ENCODE results near the genes ZNF638 and DYSF.

GRCh38 chr2:69152936-69153418 is 140.0 kb downstream of the ANTXR1 start:
CAGE:
- cytosol, long polyA minus RNA = no peak
- cytosol, long polyA plus RNA = no peak
- long polyA plus RNA = no peak
- nucleus, long polyA minus RNA = no peak
- nucleus, long polyA plus RNA = no peak

CAGE:
- cytosol, long polyA minus RNA = no peak
- cytosol, long polyA plus RNA = no peak
- long polyA plus RNA = no peak
- nucleus, long polyA minus RNA = no peak
- nucleus, long polyA plus RNA = no peak
Measured at GRCh38 chr2:69164256-69164848, 151.4 kb downstream of the ANTXR1 start.

DNA sequence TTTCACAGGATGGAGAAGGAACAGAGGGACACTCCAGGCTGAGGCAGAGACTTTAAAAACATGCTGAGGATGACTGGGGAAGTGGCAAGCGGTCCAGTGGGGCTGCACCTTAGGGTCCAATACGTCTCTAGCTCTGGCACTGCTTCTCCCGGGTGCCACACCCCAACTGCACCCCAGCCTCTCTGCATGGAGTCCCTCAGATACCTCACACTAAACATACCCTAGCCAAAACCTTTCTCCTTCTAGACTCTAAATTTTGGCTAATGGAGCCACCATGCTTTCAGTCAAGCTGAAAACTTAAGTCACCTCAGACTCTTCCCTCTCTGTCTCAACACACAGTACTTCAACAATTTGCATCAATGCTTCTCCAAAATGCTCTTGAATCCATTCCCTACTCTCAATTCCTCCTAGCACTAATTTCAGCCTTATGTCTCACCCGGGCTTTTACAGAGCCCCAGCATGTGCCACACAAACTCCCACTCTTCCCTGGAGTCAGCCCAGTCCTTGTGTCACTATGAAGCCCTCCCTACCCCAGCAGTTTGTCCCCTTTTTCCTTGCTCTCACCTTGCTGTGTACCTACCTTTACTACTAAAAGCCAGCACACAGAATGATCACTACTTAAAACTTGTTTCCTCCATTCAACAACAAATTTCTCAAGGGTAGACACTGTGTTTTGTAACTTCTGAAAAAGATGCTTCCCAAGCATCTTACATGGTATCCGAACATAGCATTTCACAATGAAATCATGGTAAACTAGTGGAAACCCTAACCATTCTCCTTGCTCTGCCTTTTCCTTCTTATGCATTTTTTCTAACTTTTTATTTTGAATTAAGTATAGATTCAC is 38.7 kb downstream of the AAK1 start:
CAGE:
- cytosol, long polyA minus RNA = no peak
- cytosol, long polyA plus RNA = no peak
- long polyA plus RNA = no peak
- nucleus, long polyA minus RNA = no peak
- nucleus, long polyA plus RNA = no peak

DNA sequence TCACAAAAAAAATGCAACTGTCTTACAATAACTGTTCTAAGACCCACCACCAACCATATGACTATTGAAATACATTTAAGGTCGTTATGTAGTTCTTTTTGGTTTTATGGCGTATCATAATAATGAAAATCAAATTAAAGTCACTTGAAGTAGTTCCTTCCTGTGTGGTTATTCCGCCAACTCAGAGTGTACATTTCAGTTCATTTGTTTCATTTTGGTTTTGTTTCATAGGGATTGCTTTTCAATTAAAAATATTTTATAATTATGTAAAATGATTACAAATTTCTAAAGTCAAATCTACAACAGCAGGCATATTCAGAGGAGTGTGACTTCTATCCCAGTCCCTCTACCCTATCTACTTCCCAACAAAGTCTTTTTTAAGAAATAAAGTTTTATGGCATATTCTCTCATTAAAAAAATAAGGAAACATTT is 46.0 kb upstream of the AAK1 start:
CAGE:
- cytosol, long polyA minus RNA = no peak
- cytosol, long polyA plus RNA = no peak
- long polyA plus RNA = no peak
- nucleus, long polyA minus RNA = no peak
- nucleus, long polyA plus RNA = no peak

GRCh38 chr2:69693308-69694086 is 48.4 kb upstream of the ANXA4 start:
CAGE:
- cytosol, long polyA minus RNA = no peak
- cytosol, long polyA plus RNA = no peak
- long polyA plus RNA = no peak
- nucleus, long polyA minus RNA = no peak
- nucleus, long polyA plus RNA = no peak

CAGE:
- cytosol, long polyA minus RNA = no peak
- cytosol, long polyA plus RNA = no peak
- long polyA plus RNA = no peak
- nucleus, long polyA minus RNA = no peak
- nucleus, long polyA plus RNA = no peak
Measured at GRCh38 chr2:69756002-69756526, 14.1 kb downstream of the ANXA4 start.

DNA sequence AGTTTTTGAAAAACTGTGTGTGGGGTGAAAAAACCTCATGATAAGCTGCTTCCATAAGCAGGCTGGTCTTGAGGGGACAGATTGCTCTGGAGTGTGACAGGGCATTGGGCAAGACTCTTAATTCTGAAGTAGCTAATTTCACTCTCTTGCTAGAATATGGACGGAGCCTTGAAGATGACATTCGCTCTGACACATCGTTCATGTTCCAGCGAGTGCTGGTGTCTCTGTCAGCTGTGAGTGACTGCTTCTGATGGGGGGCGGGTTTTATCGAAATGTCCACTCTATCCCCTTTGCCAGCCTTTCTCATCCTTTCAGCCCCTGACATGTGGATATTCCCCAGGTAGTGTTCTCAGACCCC is 19.0 kb upstream of the GMCL1 start:
CAGE:
- cytosol, long polyA minus RNA = no peak
- cytosol, long polyA plus RNA = no peak
- long polyA plus RNA = no peak
- nucleus, long polyA minus RNA = no peak
- nucleus, long polyA plus RNA = no peak

GRCh38 chr2:69930044-69931068 is 15.4 kb downstream of the MXD1 start:
CAGE:
- cytosol, long polyA minus RNA = no peak
- cytosol, long polyA plus RNA = no peak
- long polyA plus RNA = no peak
- nucleus, long polyA minus RNA = no peak
- nucleus, long polyA plus RNA = no peak

DNA sequence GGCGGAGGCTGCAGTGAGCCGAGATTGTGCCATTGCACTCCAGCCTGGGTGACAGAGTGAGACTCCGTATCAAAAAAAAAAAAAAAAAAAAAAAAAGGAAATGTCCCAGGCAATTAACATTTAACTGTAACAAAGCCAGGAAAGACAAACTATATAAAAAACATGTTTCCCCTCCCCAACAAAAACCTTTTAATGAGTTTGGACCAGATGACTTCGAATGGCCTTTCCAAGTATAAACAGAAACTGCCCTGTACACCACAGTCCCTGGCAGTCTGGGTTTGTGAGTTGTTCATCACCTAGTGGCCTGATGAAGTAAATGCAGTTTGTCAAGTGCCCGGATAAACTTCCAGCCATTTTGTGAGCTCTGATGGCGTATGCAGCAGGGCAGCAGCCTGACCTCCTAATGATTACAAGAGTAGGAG is 16.6 kb upstream of the PCBP1 start:
CAGE:
- cytosol, long polyA minus RNA = no peak
- cytosol, long polyA plus RNA = no peak
- long polyA plus RNA = no peak
- nucleus, long polyA minus RNA = no peak
- nucleus, long polyA plus RNA = no peak

DNA sequence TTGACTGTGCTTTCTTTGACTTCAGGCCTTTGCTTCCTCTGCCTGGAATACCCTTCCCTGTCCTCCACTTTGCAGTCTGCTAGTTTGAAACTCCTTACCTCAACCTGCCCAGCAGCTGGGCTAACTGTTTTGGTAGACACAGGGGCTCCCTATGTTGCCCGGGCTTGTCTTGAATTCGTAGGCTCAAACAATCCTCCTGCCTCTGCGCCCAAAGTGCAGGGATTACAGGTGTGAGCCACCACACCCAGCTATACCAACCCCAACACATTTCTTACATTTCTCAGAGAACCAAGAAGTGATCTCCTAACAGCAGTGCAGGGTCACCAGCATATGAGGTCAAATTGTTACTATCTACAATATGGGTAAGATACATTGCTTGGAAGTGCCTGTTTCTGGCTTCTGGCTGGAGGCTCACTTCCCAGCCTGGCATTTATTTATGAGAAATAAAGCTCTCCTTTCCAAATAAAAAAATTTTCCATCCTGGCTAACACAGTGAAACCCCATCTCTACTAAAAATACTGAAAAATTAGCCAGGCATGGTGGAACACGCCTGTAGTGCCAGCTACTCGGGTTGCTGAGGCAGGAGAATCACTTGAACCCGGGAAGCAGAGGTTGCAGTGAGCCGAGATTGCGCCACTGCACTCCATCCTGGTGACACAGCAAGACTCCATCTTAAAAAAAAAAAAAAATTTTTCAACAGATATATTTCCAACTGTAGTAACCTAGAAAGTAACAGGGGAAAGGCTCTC is 6.3 kb upstream of the PCBP1 start:
CAGE:
- cytosol, long polyA minus RNA = no peak
- cytosol, long polyA plus RNA = no peak
- long polyA plus RNA = no peak
- nucleus, long polyA minus RNA = no peak
- nucleus, long polyA plus RNA = no peak

DNA sequence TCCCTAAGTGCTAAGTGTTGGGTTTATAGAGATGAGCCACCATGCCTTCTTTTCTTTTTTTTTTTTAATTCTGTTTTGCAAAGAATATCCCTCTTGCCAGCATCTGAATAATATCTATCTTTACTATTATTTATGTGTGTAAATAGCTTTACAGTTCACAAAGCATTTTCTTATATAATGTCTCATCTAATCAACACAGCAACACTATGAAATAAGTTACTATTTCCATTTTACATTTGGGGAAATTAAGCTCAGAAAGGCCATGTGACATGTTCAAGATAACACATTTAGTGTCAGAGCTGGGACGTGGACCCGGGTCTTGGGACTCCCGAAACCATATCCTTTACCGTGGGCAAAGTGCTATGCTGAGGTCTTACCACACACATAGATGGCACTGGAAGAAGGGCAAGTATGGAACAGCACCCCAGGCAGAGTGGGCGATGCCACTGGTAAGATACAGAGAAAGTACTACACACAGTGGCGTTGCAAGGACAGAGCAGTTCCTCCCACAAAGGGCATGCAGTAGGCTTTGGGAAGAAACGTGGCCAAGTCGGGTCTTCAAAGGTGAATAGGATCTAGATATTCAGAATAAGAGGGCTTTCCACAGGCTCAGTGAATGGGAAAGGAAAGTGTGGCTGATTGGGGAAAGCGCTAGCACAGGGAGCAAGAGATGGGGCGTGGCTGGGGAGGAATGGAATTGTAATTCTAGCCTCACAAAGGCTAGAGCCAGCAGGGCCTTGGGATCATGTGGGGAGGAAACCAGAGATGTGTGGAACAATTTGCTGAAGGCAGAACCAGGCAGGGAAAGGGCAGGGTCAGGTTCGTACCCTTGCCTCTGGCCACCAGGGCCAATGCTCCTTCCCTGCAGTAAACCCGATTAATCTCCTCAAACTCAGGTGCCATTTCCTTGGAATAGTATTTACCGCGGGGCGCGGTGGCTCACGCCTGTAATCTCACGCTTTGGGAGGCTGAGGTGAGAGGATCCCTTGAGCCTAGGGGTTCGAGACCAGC is 35.8 kb downstream of the PCBP1 start:
CAGE:
- cytosol, long polyA minus RNA = no peak
- cytosol, long polyA plus RNA = no peak
- long polyA plus RNA = no peak
- nucleus, long polyA minus RNA = no peak
- nucleus, long polyA plus RNA = no peak

DNA sequence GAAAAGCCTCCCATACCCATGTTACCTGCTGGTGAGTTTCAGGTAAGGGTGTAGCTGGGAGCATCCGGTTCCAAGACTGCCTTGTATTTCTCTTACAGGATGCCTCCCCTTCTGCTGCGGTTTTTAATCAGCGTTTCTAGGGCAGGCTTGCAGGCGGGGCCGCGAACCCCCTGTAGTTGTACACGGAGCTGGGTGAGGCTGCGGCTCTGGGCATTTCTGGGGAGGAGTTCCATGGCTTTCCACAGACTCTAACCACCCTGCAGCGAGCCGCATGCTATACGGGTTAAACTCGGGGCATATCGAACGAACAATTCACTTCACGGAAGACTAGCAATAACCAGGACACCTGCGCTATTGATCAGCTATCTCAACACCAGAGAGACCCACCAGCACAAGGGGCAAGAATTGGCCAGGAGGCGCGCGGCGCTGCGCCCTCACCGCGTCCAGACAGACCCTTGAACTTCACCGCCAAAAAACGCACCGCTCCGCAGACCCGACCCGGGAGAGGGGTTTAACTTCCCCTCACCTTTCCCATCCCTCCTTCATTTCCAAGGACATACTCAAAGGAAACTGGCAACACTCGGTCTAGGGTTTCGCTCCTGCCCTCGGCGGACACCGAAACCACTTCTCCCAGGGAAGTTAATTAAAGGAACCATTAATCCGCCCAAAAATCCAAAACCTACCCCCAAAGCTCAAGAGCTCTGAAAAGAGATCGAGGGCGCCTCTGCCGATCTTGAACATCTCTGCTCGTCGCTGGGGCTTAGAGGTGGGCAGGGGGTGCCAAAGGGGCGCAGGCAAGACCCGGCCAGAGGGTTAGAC is 916 bp downstream of the TGFA start:
CAGE:
- cytosol, long polyA minus RNA = start-site peak on the minus strand centred at position 104 of the sequence, 28 bp wide, 36 reads
- cytosol, long polyA plus RNA = no peak
- long polyA plus RNA = no peak
- nucleus, long polyA minus RNA = start-site peak on the minus strand centred at position 98 of the sequence, 40 bp wide, 26 reads; start-site peak on the plus strand centred at position 198 of the sequence, 93 bp wide, 13 reads
- nucleus, long polyA plus RNA = no peak

GRCh38 chr2:70851761-70852127 is 16.1 kb upstream of the CD207 start:
CAGE:
- cytosol, long polyA minus RNA = no peak
- cytosol, long polyA plus RNA = no peak
- long polyA plus RNA = no peak
- nucleus, long polyA minus RNA = no peak
- nucleus, long polyA plus RNA = no peak

GRCh38 chr2:70985757-70986339 is 7.4 kb downstream of the ANKRD53 start:
CAGE:
- cytosol, long polyA minus RNA = no peak
- cytosol, long polyA plus RNA = no peak
- long polyA plus RNA = no peak
- nucleus, long polyA minus RNA = no peak
- nucleus, long polyA plus RNA = no peak

DNA sequence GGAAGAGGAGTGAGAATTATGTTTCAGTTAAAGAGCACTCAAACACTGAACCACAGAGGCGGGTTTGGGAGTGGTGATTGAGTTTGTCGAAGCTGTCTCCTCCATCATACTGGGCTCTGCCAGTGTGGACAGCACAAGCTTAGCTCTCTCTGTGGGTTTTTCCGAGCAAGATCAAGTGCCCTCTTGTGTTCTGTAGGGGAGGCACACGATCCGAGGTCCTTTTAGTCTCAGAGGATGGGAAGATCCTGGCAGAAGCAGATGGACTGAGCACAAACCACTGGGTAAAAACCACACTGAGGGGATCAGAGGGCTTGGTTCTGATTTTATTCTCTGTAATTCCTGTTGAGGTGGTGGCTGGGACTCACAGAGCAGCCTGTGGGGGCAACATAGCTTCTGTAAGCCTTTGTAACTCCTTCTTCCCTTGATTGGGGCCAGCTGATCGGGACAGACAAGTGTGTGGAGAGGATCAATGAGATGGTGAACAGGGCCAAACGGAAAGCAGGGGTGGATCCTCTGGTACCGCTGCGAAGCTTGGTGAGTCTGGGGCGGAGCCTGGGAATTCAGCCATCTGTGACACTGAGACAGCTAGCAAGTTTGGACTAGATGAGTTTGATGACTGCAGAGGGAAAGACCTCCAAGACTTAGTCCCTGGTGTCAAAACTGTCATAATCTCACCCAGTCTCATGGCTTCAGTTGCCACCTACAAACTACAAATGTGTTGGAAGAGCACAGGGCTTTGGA is 2.0 kb downstream of the NAGK start:
CAGE:
- cytosol, long polyA minus RNA = no peak
- cytosol, long polyA plus RNA = no peak
- long polyA plus RNA = no peak
- nucleus, long polyA minus RNA = no peak
- nucleus, long polyA plus RNA = no peak

GRCh38 chr2:71331425-71332643 is at the start of gene ZNF638:
Gene ZNF638 (plus strand): TSS chr2:71331782.
CAGE:
- cytosol, long polyA minus RNA = start-site peak on the plus strand at chr2:71331812-71331826, 23 reads
- cytosol, long polyA plus RNA = no peak
- long polyA plus RNA = no peak
- nucleus, long polyA minus RNA = no peak
- nucleus, long polyA plus RNA = no peak

DNA sequence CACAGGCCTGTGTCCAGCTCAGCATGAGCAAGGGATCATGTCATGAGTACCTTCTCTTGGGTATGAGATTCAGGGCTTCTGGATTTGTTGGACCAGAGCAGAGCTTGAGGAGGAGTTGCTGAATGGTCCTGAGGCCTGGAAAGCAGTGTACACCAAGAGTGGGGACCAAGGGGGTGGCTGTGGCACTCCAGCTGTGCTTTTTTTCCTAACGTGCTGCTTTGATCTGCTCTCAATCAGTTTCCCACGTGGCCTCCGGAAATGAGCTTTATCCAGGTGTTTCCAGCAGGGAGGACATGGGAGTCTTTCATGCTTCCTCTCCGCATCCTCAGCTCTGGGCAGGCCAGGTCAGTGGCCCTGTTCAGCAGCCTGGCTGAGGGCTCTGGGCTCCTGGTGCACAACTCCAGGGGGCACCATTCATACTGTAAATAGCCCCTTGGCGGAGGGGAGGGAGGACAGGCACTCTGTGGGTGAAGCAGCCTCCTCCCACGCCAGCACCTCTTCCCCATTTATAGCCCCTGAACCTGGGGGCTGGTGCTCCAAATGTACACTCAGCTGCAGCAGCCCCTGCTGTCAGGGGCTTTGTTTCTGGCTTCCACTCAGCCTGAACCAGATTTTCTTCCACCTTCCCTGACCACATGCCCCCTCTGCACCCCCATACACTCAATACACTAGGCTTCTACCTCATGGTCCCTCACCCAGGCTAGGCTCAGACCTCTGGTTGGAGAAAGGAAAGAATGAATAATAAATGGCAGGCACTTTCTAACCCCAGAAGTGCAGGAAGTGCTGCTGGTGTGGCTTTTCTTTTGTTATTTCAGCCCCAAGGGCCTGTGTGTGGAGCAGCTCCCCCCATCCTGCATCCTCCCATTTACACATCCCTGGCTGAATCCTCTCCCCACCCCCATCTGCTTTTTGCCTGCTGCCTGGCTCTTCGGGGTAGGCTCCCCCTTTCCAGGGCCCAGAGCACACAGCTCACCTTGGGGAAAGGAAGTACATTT is 11.0 kb upstream of the DYSF start:
CAGE:
- cytosol, long polyA minus RNA = no peak
- cytosol, long polyA plus RNA = no peak
- long polyA plus RNA = no peak
- nucleus, long polyA minus RNA = no peak
- nucleus, long polyA plus RNA = no peak

GRCh38 chr2:71465974-71467281 is at the start of gene DYSF:
Gene DYSF (plus strand): TSS chr2:71466699.
CAGE:
- cytosol, long polyA minus RNA = no peak
- cytosol, long polyA plus RNA = no peak
- long polyA plus RNA = no peak
- nucleus, long polyA minus RNA = no peak
- nucleus, long polyA plus RNA = no peak

DNA sequence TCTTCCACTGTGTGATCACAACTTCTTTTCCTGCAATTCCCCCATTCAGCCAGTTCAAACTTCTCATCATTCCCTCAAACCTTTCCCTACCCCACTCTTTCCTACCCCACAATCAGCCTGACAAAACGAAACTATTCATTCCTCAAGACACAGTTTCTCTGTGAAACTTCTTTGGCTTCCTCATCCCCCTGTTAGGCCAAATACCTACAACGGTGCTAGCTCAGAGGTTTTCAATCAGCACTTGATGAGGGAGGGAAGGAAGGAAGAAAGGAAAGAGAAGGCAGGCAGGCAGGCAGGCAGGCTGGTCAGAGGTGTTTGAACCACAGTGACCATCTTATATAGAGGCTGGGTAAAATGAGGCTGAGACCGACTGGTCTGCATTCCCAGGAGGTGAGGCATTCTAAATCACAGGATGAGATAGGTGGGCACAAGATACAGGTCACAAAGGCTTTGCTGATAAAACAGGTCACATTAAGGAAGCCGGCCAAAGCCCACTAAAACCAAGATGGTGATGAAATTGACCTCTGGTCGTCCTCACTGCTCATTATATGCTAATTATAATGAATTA is 59.4 kb downstream of the CYP26B1 start:
CAGE:
- cytosol, long polyA minus RNA = no peak
- cytosol, long polyA plus RNA = no peak
- long polyA plus RNA = no peak
- nucleus, long polyA minus RNA = no peak
- nucleus, long polyA plus RNA = no peak

DNA sequence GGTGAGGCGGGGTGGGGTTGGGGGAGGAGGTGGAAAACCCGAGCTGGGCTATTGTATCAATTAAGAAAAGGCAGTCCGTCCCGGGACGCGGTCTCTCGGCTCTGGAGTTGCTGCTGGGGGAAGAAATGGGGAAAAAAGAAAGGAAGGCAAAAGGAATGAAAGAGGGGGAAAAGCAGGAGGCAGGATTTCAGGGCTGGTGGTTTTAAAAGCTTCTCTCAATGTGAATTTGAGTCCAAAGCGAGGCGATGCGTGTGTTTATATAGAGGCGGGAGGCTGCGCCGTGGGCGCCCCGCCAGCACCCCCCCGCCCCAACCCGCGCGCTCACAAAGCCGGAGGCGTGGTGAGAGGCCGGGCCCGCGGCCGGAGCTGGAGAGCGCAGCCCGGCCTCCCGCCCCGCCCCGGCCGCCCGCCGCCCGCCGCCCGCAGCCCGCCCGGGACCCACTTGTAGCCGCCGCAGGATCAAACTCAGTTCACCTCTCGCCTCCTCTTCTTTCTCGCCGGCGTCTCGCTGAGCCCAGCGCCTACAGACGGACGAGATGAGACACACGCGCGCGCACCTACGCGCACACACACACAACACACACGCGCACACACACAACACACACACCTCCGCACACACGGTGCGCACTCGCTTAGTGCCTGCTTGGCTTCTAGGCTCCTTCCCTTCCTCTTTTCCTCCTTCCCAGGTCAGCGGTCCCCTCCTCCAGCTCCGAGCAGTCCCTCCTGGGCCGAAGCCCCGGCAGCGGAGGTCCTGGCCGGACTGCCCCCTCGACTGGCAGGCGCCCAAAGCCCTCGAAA is 1.2 kb upstream of the CYP26B1 start:
CAGE:
- cytosol, long polyA minus RNA = no peak
- cytosol, long polyA plus RNA = no peak
- long polyA plus RNA = start-site peak on the minus strand centred at position 418 of the sequence, 381 bp wide, 10 and 5 reads in 2 replicates
- nucleus, long polyA minus RNA = start-site peak on the minus strand centred at position 227 of the sequence, 15 bp wide, 6 reads
- nucleus, long polyA plus RNA = no peak

Measured in keratinocyte (primary cell).